Bronchus (tissue), 1 donor: Measurements from ENCODE around the genes TBC1D2B, CIB2, SKIC8, CHRNA5 and CHRNB4.

DNA sequence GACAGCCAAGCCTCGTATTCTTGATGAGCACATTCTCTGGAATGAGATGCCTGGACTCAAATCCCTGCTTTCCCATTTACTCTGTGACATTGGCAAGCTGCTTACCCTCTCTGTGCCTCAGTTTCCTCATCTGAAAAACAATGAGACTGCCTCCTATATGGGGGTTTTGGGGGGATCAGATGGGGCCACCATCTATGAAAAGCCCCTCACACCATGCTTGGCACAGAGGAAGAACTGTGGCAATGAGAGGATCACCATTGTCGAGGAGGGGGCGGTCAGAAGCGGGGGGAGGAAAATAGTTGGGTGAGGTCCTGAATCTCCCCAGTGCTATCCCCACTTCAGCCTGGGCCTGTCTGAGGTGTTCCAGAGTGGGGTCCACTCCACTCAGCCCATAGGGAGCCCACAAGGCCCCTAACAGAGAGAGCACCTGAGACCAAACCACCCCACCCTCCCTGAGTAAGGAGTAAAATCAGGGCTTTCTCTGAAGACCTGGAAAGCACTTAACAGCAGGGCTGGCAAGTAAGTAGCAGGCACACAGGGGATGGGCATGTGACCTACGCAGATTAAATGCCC is 126.0 kb upstream of the LINGO1 start:
- PRO-cap: no peak

DNA sequence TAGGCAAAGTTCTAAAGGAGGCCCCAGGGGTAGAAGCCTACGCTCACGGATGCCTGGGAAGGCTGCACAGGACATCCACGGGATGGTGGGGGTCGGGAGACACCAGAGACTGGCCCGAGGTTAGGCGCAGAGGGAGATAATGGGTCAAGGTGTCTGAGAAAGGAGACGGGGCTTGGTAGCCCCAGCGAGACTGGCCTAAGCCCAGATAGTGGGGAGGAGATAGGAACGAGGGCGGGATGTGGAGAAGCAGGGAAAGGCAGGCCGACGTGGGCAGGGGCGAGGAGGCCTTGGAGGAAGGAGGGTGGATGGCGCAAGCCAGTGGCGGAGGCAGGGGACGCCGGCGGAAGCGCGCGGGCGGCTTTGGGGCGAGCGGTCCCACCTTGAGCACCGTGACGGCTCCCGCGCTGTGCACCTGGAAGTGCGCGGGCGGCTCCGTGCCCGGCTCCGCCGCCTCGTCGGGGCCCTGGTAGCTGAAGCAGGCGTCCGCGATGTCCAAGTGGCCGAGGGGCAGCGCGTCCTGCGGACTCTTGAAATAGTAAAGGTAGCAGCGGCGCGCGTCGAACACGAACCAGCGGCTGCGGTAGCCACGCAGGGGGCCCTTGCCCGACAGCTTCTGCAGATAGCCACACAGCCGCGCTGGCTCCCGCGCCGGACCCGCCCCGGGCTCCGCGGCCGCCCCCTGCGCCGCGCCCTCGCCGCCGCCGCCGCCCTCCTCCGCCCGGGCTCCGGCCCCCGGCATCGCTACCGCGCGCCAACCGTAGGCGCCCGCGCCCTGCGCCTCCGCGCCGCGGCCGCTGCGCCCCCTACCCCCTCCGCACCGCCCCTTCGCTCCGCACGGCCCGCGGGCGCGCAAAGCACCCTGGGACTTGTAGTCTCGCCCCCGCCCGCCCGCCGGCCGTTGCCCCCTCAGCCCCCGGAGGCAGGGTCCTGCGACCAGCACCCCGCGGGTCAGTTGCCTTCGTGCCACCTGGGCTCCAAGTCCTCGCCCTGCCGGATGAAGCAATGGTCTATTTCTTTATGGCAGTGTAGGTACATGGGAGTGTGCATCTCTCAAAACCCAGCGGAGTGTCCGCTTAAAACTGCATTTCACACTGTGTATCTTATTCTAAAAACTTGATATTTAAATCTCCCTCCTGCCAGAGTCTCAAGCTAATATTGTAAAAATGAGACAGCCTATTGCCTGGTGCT is at the start of gene TBC1D2B:
Gene TBC1D2B (minus strand): TSS at position 798 of the 1,188 bp plus-strand sequence.
- PRO-cap: bidirectional peak, plus-strand start at position 318 of the sequence, minus-strand start at position 192 of the sequence; unidirectional peak, plus-strand start at position 318 of the sequence; unidirectional peak, minus-strand start at position 784 of the sequence

DNA sequence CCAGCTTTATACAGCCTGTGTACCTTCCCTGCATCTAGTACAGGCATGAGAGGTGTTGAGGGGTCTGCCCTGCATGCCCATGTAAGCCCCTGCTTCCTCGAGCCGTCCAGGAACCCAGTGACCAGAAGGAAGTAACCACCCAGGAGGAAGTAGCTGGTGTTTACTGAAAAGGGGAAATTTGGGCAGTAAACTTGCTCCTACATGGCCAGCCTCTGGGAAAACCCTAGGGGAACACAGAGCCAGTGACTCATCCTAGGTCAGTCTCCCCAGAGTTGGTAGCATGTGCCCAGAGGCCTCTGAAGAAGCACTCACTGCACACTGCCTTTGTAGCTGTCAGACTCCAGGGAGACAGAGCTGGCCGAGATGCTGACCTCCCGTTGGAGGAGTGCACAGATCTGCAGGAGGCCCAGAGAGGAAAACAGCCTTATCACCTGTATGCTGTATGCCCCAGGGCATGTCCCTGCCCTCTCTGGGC is 4.9 kb upstream of the TBC1D2B start:
- PRO-cap: unidirectional peak, minus-strand start at position 122 of the sequence

DNA sequence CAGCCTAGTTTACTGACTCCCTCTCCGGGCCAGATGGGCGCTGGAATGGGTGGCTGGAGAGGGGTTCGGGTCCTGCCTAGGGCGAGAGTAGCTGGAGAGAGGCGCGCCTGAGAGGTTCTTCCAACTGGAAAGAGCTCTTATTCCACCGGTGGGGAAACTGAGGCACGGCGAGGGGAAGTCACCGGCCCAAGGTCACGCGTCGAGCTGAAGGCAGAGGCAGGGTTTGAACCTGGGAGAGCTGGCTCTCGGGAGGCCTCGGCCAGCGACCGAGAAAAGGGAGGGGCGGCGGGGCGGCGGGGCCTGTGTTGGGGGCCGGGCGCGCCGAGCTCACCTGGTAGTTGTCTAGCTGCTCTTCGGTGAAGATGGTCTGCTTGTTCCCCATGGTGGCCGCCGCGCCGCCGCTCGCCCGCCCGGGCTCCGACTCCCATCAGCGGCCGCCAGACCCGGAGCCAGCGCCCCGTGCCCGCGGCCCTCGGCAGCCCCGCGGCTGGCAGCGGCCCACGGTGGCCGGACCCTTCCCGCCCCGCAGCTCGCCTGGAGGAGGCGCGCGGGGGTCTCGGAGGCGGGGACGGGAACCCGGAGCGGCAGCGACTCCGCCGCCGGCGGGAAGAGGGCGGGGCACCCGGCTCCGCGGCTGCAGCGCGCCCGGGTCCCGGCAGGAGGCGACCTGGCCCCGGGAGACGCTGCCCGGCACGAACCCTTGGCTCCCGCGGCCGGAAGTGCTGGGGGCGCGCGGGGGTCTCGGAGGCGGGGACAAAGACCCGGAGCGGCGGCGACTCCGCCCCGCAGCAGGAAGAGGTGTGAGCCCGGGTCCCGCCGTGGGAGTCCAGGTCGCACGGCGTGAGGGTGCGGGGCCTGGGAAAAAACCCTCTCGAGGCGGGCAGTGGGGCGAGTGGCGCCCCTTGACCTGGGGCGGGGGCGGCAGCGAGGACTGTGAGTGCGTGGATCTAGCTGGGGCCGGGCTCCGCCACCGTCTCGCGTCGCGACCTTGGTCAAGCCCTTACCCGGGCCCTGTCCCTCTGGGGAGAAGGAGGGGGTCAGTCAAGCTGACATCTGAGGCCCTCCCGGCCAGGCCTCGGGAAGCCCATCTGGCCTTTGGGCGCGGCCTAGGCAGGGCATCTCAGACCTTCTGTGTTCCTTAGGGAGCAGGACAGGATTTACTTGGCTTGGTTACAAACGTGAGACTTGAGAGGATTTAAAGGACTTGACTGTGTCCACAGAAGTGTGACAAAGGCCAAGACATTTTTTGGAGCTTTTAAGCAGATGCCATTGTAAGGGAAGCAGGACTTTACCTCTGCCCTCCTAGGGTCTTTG is at the start of gene CIB2:
Gene CIB2 (minus strand): TSS at position 612 of the 1,314 bp plus-strand sequence.
- PRO-cap: bidirectional peak, plus-strand start at position 658 of the sequence, minus-strand start at position 532 of the sequence

- PRO-cap: no peak
These were observed 29.4 kb downstream of the ACSBG1 start for GRCh38 chr15:78204850-78205531.

DNA sequence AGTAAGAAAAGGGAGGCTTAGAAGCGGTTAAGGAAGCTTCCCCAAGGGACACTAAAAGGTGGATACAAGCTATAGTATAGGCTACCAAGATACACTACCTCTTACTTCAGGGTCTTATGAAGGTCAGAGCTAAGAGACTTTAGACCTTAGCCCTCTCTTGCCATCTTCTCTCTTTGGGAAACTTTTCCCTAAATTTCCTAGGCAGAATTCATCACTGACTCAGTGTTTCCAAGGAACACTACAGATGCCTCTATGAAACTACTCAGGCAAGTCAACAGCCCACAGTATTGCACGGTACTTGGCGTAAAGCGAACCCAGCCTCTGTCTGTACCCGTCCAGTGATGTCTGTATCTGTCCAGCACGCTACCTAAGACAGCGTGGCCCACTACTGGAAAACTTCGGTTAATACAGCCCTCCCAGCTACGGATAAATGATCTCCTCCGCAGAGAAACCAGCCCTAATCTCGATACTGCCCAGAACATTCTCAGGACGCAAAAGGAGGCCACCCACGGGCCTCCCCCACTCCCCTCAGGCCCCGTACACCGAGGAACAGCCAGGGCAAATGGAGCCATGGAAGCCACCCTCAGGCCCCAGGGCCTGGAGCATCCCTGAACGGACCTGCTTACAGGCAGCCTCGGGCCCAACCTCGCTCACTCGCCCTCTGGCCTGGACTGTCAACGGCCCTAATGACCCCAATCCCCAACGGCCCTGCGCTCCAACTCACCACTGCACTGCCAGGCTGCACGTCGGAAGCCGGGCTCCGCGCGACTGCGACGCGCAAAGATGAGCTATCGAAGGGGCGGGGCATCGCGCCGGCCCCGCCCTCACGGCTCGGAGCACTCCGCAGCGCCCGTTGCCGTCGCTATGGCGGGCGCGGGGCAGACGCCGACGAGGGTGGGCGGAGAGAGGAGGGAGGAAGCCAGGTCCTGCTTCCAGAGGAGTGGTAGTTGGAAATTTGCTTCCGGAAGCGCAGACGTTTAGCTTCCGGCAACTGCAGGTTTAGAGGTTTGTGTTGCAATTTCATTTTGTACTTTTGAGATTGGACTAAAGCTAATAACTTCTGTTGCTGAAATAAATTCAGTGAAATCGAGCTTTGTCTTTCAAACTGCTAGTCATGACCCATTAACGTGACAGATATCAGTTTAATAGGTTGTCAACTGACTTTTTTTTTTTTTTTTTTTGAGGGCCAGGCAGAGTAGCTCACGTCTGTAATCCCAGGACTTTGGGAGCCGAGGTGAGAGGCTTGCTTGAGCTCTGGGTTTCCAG is at the start of gene SKIC8:
Gene SKIC8 (minus strand): TSS at position 772 of the 1,266 bp plus-strand sequence.
- PRO-cap: bidirectional peak, plus-strand start at position 881 of the sequence, minus-strand start at position 772 of the sequence

GRCh38 chr15:78497998-78498437 is 9.4 kb upstream of the HYKK start:
- PRO-cap: no peak

GRCh38 chr15:78501920-78502532 is 5.4 kb upstream of the HYKK start:
- PRO-cap: no peak

DNA sequence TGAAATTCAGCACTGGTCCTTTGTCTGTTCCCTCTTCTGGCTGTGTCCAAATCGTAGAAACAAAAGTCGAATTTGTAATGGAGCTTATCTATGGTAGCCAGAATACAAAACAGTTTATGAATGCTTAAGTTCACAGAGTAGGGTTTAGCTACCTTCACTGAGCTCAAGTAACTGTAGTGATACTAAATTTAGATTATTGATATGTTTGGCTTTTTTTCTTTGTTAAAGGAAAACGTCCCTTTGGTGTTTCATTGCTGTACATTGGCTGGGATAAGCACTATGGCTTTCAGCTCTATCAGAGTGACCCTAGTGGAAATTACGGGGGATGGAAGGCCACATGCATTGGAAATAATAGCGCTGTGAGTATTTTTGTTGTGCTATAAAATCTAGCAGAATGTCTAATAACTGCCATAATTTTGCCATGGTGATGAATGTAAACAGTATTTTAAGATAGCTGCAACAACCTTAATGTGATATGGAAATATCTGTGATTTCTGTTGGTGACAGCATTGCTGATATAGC is 5.2 kb downstream of the PSMA4 start:
- PRO-cap: no peak

DNA sequence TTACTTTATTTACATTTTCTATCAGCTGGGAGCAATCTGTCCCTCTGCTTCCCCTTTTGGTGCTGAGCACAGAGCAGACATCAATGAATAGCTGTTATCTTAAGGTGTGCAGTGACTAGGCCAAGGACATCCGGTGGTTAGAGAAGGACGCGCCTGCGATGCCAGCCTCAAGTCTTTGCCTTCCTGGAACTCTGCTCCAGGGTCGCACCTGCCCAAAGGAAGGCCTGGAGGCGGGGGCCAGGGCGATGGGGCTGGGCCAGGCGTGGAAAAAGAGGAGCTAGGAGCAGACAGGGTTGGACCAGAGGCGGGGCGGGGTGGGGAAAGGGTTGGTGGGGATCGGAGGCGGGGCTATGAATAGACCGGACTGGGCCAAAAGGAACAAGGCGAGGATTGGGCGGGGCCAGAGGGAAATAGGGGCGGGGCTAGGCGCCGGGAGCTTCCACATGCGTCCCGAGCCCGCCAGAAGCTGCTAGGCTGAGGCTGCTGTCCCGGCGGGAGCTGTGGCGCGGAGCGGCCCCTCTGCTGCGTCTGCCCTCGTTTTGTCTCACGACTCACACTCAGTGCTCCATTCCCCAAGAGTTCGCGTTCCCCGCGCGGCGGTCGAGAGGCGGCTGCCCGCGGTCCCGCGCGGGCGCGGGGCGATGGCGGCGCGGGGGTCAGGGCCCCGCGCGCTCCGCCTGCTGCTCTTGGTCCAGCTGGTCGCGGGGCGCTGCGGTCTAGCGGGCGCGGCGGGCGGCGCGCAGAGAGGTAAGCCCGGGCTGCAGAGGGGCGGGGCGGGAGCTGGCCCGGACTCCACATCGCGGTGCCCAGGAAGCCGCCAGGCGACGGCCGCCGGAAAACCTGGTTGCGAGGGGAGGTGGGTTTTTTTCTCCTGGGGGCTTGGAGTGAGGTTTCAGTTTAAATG is at the start of gene CHRNA5:
Gene CHRNA5 (plus strand): TSS at position 442 of the 904 bp plus-strand sequence.
- PRO-cap: bidirectional peak, plus-strand start at position 472 of the sequence, minus-strand start at position 177 of the sequence

DNA sequence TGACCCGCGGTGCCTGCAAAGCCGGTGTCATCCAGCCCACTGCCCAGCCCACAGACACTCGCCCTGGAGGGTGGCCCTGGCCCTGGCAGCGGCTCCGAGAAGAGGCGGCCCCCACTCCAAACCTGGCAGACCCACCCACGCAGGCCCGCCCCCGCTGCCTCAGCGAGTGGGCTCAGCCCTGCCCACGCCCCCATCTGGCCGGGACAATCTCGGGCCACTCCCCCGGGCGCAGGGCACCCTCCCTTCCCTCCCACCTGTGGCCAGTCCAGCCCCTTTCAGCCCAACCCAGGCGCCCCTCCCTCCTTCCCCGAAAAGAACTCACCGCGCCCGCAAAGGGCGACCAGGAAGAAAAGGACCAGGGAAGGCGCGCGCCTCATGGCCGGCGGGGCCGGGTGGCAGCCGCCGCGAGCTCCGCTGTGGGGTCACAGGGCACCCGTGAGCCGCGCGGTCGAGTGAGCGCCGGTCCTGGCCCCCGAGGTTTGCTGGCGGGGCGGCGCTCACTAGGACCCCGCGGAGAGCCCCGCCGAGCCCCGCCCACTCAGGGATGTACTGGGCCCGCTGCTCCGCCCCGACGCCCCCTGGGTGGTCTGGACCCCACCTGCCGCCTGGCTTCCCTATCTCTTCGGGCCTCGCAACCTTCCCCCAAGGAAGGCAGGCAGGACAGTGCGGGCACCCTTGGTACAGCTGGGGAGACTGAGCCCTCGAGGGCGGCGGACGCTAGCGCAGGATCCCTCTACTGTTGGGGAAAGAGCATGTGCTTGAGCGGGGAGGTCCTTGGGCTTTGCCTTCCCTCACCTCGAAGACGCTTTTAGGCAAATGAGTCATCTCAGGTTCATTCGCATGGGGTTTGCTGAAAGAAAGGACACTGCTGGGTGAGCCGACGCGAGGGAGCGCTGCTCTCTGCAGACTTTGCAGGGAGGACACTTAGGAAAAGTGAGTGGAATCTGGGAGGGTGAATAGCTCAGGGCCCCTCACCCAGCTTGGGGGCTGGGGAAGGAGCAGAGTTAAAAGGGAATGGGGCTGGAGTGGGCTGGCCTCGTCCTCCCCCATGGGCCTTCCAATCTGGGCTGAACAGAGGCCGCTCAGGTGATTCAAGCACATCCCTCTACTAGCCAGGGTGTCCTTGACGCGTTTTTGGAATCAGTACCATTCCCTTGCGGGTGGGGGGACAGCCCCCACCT is at the start of gene CHRNB4:
Gene CHRNB4 (minus strand): TSS at position 454 of the 1,181 bp plus-strand sequence.
- PRO-cap: no peak

DNA sequence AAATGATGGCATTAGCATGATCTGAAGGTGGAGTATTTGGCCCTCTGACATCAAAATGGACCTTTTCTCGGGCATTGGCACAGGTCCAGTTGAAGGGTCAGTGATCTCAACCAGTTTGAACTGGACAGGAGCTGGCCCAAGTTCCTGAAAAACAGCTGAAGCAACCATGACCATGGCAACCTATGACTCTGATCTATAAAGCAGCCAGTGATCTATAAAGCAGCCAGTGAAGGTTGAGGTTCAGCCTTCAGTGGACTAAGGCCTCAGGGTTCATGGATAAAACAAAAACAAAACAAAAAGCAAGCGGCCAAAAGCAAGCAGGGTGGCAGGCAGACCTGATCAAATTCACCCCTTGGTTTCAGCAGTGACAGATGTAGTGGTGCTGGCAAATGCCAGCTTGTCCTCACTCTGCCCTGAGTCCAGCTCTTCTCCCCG is 10.0 kb upstream of the CHRNB4 start:
- PRO-cap: no peak

GRCh38 chr15:78727599-78728018 is 83.7 kb downstream of the ADAMTS7 start:
- PRO-cap: no peak

GRCh38 chr15:78750842-78751476 is 60.3 kb downstream of the ADAMTS7 start:
- PRO-cap: no peak

GRCh38 chr15:78759936-78760654 is 51.2 kb downstream of the ADAMTS7 start:
- PRO-cap: no peak

DNA sequence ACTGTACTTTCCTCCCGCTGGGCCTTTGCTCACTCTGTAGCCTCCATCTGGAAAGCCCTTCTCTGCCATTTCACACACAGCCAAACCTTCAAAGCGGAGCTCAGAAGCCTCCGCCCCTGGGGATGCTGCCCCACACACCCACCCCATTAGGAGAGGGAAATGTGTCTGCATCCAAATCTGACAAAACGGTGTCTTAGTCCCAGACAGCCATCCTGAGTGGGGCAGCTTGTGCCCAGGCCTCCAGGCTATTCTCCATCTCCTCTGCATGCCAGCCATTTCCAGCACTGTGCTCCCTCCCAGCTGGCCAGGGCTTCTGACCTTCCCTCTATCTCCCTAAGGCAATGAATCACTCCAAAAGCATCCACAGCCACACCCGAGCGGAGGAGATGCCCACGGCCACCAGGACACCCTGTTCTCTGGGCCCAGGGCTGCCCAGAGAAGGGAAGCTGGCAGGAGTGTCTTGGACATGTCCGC is 13.0 kb downstream of the ADAMTS7 start:
- PRO-cap: no peak

DNA sequence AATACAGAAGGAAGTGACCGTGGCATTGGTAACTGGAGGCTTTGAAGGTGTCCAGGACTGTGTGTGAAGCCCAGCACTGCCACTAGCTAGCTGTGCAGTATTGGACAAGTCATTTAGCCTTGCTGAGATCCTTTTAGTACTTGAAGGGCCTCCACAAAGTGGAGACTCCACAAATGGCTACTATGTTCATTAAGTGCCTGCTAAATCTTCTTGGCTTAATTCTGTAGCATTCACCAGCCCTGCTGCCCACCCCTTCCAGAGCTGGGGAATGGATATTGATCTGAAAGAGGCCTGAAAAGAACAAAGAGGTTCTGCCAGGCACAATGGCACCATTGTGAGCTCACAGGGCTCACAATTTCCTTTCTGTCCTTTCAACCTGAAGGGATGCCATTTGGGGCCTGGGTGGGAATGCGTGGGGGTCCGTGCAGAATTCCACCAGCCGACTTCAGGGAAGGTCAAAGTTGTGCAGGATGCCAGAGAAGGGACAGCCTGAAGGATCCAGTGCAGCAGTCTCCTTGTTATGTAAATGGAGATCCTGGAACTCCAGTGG is 21.8 kb upstream of the MORF4L1 start:
- PRO-cap: no peak

DNA sequence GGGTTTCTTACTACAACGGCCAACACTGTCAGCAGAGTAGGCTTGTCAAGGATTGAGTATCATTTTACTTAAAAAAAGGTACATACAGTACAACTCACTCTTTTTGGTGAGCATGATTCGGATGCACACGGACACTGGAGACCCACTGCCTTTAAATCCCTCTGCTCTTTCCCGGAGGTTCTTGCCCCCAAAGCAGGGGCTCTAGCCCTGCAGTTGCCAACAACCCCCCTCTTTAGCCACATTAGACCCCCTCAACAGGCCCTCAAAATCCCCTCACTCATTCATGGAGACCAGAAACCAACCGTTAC is 20.2 kb upstream of the CTSH start:
- PRO-cap: unidirectional peak, minus-strand start at position 183 of the sequence

- PRO-cap: no peak
These were observed 34.8 kb upstream of the CTSH start for GRCh38 chr15:78979614-78980172.

DNA sequence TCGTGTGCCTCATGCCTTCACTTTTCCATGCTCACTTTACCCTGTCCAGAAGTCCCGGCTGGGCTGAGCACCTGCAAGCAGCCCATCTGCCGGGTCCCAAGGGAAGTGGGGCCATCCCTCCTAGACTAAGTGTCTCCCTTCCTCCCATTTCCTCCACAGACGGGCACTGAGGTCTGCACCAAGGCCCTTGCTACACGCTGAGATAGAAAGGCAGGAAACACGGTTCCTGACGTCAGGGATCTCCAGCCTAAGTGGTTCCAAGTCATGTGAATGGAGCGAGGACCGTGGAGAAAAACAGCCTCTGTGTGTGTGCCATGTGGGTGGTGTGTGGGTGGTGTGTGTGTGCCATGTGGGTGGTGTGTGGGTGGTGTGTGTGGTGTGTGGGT is 47.8 kb upstream of the CTSH start:
- PRO-cap: bidirectional peak, plus-strand start at position 269 of the sequence, minus-strand start at position 177 of the sequence